Colon Carcinoma Metastatic in the Brain (tissue), 2 donors: Measurements from ENCODE around the gene NBPF3.

DNA sequence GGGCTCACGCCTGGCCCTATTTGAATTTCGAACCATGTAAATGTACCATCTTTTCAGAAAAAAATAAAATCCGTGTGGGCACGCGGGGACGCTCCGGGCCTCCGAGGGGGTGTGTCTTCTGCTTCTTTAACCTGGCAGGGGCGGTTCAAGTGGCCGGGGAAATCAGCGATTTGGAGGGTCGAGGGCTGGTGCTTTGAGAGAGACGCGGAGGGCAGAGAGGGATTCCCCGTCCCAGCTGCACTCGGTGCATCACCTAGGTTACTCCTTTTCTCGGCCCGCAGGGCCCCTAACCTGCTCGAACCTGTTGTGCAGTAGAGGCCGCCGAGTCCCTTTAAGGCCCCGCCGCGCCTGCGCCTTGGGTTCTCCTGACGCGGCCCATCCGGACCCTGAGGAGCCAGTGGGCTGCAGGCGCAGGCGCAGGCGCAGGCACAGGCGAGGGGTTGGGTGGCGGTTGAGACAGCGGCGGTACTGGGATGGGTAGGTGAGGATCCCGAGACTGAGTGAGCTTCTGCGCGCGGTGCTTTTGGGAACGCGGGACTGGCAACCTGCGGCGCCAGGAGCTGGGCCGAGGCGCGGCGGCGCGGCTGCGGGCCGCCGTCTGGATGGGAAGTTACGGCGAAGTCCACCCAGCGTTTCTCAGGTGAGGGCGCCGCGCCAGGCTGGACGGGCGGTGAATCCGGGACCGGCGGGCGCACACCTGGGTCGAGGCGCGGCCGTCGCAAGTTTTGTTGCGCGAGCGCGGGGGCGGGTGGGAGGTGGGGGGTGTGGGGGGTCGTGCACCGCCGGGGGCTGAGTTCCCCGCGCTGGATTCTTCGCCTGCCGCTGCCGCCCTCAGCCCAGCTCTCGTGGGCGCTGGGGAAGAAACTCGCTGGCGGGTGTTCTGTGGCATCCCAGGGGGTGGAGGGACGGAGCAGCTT lies at the start of gene NBPF3:
TSS of gene NBPF3 (plus strand) at position 429 of the 917 bp plus-strand sequence.
- PRO-cap, 2 experiments = peak in 2 of 2 experiments; most common plus-strand start position 431 of the sequence (in 2); most common minus-strand start position 306 of the sequence (in 1)

- PRO-cap, 2 experiments = no peak in any of the 2 experiments
These were observed 32.2 kb downstream of the ALPL start for GRCh38 chr1:21541287-21541869.

DNA sequence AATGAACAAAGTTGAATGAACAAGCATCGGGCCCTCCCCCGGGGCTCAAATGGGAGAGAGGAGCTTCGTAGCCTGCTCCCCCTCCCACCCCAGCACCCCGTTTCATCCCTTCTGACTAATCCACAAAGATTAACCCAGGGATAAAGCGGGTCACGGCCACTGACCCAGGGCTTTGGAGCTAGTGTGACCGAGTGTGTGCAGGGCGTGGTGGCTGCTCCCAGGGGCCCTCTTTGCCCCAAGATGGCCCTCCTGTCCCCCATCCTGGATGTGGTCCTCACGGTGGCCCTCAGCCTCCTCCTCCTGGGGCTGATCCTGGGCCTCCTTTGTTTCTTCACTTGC lies 37.9 kb downstream of the ALPL start:
- PRO-cap, 2 experiments = no peak in any of the 2 experiments

DNA sequence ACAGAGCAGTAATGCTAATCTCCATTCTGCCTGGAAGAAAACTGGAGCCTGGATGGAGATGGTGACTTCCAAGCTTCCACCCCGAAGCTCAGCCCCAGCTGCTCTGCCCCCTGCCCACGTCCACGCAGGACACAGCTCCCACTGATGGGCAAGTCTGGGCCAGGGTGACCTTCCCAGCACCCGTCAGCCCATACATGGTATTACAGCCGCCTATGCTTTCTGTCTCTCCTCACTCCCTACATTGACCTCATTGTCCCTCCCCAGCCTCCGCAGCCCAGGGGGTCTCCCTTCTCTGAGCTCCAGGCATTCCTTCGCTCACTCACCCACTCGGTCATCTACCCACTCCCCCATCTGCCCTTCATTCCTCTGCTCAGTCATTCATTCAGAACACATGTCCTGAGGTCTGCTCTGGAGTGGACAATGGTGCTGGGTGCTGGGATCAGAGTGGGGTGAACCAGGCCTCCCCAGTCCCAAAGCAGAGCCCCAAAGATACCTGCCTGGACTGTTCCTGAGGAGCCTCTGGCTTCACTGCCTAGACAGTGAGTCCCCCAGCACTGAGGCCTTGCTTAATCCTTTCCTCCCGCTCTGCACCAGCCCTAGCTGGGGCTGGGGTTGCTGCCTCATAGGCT lies 34.0 kb downstream of the RAP1GAP start:
- PRO-cap, 2 experiments = no peak in any of the 2 experiments

DNA sequence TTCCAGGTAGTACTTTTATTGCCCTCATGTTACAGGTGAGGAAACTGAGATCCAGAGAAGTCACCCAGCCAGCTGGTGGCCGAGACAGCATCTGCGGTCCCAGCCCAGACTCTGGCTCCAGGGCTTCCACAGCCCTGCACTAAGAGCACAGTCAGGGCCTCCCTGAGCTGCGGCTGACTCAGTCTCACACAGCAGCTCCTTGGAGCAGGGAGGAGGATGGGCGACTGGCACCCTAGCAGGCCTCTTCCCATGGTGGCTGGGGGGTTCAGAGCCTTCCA lies 26.8 kb downstream of the RAP1GAP start:
- PRO-cap, 2 experiments = no peak in any of the 2 experiments

GRCh38 chr1:21725813-21726843 lies 56.8 kb downstream of the USP48 start:
- PRO-cap, 2 experiments = no peak in any of the 2 experiments

GRCh38 chr1:21779678-21780319 lies 3.1 kb downstream of the USP48 start:
- PRO-cap, 2 experiments = no peak in any of the 2 experiments

- PRO-cap, 2 experiments = peak in 2 of 2 experiments; most common plus-strand start chr1:21783716 (in 1); most common minus-strand start chr1:21783612 (in 1)
These were observed 793 bp upstream of the USP48 start for GRCh38 chr1:21783366-21784517.

- PRO-cap, 2 experiments = no peak in any of the 2 experiments
These were observed 143 bp upstream of the LDLRAD2 start for GRCh38 chr1:21812024-21812219.

GRCh38 chr1:21895978-21896375 lies 41.1 kb downstream of the HSPG2 start:
- PRO-cap, 2 experiments = no peak in any of the 2 experiments

DNA sequence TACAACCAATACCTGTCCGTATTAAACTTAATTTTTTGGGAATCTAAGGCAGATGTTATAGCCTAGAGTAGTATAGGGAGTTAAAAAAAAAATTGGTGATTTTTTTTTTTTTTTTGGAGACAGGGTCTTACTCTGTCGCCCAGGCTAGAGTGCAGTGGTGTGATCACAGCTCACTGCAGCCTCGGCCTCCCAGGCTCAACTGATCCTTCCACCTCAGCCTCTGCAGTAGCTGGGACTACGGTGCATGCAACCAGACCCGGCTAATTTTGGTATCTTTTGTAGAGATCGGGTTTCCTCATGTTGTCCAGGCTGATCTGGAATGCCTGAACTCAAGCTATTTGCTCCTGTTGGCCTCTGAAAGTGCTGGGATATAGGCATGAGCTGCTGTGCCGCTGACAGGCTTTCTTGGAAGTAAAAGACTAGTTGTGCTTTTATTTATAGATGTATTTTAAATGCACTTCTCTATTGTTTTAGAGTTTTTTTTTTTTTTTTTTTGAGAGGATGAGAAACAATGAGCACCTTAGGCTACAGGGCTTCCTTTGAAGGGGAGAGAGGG lies 3.0 kb downstream of the CDC42 start:
- PRO-cap, 2 experiments = no peak in any of the 2 experiments

- PRO-cap, 2 experiments = no peak in any of the 2 experiments
These were observed 27.0 kb downstream of the CDC42 start for GRCh38 chr1:22079496-22079859.

DNA sequence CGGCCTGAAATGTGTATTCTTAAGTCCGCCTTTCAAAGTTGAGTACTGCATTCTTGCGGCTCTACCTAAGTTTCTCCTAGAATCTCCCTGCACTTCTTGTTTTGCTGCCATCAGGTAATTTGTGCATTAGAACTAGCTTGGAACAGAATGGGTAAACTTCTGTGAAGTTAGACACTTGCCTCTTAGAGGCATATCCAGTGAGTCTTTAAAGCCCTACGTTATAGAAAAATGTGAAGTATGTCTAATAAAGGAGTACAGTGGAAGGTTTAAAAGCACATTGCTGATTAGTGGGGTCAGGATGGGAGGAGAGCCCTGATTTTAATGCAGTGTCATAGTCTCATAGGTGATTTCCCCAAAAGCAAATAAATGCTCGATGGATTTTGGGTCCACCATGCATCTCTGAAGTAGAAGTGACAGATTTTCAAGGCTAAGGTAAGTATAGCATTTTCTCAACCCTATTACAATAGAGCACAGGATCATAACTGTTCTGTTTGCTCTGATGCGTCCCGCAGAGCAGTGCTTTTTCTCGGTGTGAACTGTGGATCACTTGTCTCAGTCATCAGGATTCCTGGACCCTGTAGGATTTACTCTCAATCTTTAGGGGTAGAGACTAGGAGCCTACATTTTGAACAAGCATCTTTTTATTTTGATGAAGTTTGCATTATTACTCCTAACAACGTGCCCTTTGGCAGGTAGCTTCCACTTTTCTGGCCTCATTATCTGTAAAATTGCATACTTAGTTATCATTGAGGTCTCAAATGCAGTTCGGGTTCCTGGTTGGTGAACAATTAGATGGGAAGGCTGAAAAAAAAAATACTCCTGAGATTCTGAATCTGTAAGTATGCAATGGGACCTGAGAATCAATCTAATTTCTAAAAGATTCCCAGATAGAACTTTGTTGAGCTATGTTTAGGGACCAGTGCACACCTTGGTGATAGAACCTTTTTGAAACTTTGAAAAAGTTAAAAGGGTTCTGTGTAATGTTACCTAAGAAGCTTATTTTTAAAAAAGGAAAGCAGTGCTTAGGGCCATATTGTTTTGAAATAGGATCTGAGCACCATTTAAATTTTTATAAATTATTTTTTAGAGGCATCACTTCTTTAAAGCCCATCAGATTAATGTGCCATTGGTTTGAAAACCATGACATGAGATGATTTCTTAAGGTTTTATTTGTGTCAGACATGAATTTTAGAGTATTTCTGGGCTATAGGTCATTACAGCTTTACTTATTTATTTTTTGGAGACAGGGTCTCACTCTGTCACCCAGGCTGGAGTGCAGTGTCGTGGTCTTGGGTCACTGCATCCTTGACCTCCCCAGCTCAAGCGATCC lies 44.9 kb downstream of the WNT4 start:
- PRO-cap, 2 experiments = no peak in any of the 2 experiments

- PRO-cap, 2 experiments = no peak in any of the 2 experiments
These were observed 36.7 kb downstream of the WNT4 start for GRCh38 chr1:22106048-22106709.

DNA sequence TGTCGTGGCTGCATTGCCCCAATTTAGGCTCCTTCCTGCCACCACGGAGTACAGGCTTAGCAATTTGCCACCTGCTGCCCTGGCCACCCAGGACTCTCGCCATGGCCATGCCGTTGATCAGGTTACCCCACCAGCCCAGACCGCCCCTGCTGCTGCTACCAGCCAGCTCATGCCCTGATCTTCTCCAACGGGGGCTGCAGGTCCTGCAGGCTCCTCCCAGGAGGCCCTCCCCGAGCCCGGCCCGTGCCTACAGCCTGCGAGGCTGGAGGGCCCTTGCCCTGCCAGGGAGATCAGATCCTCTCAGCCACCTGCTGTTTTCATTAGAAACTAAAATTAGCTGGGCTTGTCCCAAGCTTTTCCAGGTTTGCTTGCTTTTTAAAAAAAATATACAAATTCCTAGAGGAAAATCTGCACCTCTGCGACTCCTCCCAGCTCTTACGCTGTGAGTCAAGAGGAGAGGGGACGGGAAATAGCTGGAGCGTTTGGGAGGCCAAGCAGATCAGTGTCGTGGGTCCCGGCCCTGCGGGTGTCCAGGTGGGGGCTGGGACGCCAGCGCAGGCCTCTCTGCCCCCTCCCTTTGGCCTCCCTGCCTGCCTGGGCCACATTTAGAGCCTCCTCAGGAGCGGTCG lies 9.2 kb downstream of the WNT4 start:
- PRO-cap, 2 experiments = no peak in any of the 2 experiments

- PRO-cap, 2 experiments = no peak in any of the 2 experiments
These were observed 16.9 kb upstream of the WNT4 start for GRCh38 chr1:22159737-22160262.

DNA sequence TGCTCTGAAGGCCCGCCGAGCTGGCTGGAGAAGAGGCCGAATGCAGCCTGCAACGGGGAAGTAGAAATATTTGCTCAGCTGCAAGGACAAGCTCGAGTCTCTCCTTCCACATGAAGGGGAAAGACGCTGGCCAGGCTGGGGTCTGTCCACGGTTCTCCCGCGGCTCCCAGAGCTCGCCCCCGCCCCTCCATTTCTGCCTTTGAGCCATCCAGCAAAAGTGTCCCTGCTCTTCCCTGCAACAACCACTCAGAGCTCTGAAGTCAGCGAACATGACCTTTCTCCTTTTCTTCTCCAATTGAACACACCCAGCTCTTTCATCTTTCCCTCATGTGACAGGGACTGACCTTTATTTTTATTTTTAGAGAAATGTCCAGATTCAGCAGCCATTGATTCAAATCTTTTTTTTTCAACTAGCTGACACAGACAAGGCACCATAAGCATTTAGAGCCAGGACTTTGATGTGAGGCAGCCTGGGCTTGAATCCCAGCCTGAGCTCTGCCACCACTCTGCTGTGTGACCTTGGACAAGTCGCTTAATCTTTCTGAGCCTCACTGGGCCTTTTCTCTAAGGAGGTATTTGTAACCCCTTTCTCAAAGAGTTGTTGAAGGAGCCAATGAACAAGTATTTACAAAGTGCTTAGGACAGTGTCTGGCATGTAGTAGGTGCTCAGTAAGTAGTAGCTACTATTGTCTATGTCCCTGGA lies 149.3 kb upstream of the WNT4 start:
- PRO-cap, 2 experiments = peak in 1 of 2 experiments; most common minus-strand start position 256 of the sequence (in 1)

DNA sequence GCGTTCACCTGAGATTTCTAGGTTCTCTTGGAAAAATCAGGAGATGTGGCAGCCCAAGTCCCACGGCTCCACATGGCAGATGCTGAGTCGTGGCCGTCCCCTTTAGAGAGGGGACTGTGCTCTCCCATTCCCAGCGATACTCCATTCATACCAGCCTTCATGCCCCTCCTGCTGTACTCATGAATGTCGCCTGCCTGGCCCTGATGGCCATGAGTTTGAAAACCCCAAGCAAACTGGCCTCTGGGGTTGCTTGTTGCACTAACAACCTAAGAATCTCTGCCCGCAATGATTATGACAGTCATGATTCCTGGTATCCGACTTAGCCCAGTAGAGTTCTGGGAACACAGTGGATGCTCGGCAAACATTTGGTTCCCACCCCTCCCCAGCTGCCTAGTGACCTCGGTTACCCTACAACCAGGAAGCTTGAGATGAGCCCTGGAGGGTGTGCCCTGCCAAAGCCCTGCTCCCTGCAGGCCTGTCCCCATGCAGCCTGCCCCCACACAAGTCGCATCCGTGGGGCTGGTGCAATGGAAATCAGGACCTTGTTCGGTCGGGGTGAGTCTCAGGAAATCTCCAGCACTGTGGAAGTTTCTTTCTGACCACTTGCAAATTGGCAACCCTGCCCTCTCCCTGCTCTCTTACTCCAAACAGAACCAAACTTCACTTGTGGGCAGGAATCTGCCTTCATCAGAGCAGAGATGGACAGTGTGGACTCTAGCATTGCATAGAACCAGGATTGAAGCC lies 76.0 kb upstream of the ZBTB40 start:
- PRO-cap, 2 experiments = no peak in any of the 2 experiments

GRCh38 chr1:22384008-22384446 lies 67.6 kb upstream of the ZBTB40 start:
- PRO-cap, 2 experiments = no peak in any of the 2 experiments

GRCh38 chr1:22503689-22504424 lies 52.2 kb downstream of the ZBTB40 start:
- PRO-cap, 2 experiments = no peak in any of the 2 experiments